SJCRH30 (cell line): Measurements from ENCODE around the gene IPPK.

DNA sequence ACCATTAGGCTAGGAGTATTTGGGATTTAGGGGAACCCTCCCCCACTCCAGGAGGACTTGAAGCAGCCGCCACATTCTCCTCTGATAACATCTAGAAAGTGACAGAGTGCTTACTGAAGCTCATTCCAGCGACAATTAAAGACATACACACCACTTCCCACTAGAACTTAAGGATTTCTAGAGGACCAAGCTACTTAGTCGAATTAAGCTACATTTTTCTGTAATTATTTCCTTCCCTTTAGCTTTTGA is 4.7 kb downstream of the ROR2 start:
- RAMPAGE, long total RNA: no peak

GRCh38 chr9:92035553-92036577 is 79.3 kb downstream of the SPTLC1 start:
- RAMPAGE, long total RNA: no peak

DNA sequence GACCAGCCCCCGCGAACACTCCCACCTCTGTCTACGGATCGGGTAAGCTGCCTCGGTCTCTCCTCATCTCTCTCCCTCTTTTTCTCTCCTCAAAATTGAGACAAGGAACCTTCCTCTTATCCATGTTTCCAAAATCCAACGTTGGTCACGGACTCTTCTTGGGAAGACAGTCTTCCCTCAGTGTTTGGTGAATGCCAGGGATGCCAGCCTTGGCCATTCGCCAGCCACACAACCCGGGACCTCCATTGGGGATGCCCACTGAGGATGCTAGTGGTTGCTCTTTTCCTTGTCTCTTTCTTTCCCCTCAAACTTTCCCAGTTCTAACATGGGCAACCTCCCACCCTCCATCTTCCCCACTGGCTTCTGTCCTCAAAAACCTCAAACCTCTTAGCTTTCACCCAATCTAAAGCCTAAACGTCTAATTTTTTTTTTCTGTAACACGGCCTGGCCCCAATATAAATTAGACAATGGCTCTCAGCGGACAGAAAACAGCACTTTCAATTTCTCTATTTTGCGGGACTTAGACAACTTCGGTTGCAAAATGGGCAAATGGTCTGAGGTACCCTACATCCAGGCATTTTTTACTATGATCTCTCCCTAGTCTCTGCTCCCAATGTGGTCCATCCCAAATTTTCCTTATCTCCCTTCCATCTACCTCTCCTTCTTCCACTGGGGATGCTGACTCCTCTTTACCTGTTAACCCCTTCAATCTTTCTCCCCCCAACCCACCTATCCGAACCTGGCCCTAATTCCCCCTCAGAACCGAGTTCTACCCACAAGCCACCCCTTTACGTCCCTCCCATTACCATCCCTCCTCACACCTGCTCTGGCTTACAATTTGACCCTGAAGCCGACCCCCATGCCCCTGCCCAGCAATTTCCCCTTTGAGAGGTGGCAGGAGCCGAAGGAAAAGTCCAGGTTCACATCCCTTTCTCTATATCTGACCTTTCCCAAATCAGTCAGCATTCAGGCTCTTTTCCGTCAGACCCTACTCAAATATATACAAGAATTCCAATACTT is 42.7 kb downstream of the SPTLC1 start:
- RAMPAGE, long total RNA: no peak

- RAMPAGE, long total RNA: no peak
These were observed 25.9 kb upstream of the SPTLC1 start for GRCh38 chr9:92141111-92141568.

DNA sequence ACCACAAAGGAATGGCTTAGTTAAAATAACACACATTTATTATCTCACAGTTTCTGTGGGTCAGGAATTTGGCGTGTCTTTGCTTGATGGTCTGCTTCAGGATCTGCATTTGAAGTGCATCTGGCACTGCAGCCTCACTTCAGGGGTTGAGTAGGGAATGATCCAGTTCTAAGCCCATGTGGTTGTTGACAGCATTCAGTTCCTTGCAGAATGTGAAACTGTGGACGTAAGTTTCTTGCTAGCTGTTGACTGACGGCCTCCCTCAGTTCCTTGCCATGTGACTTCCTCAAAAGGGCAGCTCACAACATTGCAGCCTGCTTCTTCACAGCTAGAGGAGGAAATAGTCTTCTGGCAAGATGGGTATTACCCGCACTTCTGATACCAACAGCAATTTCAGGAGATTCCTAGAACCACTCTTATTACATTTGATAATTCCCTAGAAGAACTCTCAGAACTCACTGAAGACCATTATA is 2.2 kb upstream of the OGN start:
- RAMPAGE, long total RNA: no peak

DNA sequence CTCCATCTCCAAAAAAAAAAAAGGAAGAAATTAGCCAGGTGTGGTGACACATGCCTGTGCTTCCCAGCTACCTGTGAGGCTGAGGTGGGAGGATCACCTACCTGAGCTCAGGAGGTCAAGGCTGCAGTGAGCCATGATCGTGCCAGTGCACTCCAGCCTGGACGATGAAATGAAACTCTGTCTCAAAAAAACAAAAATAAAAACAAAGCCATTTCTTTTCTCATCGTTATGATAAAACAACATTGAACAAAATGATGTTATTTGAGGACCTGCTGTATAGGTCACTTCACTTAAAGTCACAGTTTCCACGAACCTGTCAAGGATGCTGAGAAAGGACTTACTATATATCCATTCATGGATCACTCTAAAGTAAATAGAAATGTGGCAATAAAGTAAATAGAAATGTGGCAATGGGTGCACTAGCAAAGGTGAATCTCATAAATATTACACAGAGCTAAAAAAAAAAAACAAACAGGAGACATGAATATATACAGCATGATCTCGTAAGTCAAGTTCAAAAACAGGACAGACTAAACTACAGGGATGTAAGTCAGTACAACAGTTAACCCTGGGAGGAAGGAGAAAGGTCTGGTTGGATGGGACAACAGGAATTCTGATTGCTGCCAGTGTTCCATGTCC is 45.4 kb downstream of the IPPK start:
- RAMPAGE, long total RNA: no peak

DNA sequence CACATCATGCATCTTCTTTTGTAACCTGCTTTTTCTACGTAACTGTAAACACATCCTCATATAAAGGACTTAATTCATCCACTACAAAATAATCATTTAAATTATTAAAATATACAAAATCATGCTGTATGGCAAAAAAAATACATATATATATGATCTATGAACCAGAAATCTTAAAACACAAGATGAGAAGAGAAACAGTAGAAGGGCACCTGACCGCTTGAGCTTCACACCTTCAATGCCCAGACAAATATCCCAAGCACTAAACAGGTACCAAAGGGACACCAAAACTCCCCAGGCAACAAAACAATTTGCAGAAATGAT is 4.3 kb downstream of the IPPK start:
- RAMPAGE, long total RNA: no peak

DNA sequence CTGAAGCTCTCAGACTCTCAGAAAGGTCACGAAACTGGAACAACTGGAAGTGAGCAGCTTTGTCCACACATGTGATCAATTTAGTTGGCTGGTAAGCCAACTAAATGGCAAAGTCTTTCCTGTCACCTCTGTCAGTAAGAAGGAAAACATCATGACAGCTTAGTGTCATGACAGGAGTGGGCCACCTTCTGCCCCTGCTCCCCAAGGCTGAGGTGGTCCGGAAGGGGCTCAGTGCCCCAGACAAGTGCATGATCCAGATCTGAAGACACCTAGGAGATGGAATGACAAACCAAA is 4.0 kb downstream of the IPPK start:
- RAMPAGE, long total RNA: no peak

GRCh38 chr9:92669334-92670493 is at the start of gene IPPK:
IPPK (minus strand) TSS chr9:92670131.
- RAMPAGE, long total RNA: no peak

DNA sequence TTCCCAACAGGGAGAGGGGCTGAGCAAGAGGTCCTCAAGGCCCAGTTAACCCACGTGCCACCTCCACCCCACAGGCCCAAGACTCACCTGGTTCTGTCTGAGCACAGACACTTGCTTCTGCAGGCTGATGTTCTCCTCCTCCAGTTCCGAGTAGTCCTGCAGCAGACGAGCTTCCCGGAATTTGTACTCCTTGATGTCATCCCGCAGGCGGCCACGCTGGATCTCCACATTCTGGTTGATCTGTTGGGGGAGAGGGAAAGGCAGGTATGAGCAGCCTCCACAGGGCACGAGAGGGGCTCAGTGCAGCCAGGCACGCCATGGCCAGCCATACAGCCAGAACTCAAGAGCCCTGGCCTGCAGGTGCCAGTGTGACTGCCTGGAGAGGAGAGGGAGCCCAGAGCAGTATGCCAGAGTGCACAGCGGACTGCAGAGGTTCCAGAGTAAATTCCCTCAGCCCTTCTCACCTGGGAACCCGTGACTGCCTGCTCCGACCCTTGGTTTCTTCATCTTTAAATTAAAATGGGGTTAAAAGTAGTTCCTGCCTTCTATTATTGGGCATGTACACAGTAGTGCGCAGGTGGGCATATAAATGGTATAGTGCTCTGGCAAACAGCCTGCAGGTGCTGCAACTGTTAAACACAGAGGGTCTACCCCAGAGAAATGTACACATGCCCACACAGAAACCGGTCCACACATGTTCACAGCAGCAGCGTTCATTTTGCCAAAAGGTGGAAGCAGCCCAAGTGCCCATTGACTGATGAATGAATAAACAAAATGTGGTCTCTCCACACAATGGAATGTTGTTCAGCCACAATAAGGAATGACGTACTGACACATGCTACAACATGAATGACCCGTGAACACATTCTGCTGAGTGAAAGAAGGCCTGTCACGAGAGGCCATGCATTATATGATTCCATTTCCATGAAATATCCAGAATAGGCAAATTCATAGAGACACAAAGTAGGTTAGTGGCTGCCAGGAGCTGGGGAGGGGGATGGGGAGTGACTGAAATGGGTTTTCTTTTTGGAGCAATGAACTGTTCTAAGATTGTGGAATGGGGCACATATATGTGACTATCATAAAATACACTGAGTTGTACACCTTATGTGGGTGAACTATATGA is 41.7 kb downstream of the BICD2 start:
- RAMPAGE, long total RNA: no peak

GRCh38 chr9:92770028-92770415 is 5.4 kb upstream of the BICD2 start:
- RAMPAGE, long total RNA: no peak

- RAMPAGE, long total RNA: no peak
These were observed 26.9 kb downstream of the FGD3 start for GRCh38 chr9:92973961-92974855.

DNA sequence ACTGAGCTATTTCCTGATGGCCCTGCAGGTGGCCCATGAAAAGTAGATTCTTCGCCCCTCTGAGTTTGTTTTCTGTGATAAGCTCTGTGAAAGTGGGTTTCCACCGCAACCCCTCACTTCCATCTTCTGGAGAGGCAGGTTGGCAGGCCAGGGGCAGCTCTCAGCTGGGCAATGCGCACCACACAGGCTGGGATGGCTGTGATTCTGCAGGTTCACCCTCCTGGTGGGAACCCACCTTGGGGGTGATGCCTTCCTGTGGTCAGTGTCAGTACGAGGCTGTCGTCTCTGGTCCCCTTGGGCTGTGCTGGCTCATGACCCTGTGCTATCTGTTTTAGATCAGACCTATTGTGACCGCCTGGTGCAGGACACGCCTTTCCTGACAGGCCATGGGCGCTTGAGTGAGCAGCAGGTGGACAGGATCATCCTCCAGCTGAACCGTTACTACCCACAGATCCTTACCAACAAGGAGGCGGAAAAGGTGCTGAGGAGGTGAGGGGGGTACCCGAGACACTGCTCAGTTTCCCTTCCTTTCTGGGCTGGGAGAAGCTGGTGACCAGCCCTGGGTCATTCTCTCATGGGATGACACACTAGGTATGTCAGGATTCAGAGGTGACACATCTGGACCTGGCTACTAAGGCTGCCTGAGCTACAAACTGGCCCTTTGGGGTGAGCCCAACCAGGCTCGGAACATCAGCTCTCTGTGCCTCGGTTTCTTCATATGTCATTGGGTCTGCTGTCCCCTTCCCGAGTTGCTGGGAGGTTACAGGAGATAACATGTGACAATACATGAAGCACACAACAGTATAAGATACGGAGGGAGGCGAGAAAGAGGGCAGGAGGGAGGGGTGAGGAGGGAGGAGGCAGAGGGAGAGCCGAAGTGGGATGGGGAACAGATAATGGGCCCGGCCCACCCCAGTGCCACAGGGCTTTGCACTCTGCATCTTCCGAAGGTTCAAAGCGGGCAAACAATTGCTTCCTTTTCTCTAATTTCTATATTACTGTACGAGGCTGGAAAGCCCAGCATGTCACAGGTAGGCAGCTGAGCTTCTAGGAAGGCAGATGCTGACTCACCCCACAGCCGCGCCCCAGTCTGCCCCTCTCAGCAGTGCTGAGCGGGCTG is 11.7 kb downstream of the CARD19 start:
- RAMPAGE, long total RNA: no peak

DNA sequence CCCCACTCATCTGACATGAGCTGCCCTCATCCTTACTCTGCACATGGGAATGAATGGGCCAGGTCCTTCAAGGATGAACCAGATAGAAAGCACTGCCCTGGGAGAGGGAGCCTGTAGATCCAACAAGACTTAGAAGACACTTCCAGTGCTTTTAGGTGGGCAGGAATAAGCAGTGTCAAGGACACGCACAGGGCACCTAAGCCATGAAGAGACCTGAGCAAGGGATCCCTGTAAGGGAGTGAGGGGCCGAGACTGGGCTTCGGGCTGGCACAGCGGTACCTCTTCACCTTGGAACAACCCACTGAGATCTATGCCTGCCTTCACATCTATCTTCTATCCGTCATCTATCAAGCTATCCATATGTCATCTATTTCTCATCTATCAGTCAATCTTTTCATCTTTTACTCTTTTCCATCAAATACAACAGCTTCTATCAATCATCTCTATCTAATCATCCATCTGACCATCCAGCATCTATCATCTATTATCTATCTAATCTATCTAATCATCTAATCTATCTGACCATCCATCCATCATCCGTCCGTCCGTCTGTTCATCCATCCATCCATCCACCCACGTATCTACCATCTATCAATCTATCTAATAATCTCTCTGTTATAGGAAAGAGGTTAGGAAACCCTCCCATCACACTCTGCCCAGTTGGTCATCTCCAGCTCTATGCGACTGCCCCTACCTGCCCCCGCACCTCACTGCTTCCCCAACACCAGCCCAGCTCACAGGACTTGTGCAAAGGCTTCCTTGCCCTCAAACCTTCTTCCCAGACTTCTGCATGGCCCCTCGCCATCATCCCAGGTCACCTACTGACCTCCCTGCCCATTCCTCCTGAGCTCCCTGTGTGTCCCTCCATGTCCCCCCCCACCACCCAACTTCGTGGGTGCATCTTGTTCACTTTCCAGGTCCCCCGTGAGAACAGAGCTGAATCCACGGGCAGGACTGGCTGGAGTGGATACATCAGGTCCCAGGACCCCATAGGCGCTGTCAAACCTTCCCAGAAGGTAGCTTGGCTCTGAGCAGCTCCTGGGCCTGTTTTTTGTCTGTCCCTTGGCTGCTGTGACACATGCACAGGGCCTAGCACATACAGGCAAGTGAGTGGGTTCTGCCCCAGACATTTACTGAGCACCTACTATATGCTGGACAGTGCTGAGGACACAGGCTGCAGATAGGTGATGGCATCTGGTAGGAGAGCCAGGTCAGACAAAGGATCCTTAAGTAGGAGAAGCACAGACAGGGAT is 15.4 kb downstream of the NINJ1 start:
- RAMPAGE, long total RNA: no peak

- RAMPAGE, long total RNA: no peak
These were observed 13.4 kb downstream of the NINJ1 start for GRCh38 chr9:93120481-93121215.

DNA sequence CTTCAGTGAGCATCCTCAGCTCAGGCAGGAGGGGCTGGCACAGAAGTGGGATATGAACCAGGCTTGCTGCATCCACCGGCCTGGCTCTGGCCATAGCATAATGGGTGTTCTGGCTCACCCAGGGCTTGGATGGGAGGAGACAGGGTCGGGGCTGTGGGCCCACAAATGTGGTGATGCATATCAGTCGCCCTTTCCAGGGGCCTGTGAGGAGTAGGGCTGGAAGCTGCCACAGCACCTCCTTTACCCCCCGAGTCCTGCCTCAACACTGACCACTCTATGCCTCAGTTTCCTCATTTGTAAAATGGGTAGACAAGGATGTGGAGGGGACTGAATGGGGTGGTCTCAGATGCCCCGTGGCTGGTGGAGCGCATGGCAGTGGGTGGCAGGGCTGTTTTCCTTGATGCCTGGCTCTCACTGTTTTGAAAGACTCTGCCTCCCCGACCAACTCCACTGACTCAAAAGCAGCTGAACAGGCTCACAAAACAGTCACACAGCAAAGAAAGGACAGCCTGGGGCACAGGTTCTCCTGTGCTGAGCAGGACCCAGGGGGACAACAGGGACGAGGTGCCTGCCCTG is 3.6 kb downstream of the NINJ1 start:
- RAMPAGE, long total RNA: no peak

- RAMPAGE, long total RNA: no peak
These were observed 21.5 kb downstream of the WNK2 start for GRCh38 chr9:93205489-93205875.

GRCh38 chr9:93206563-93207145 is 22.7 kb downstream of the WNK2 start:
- RAMPAGE, long total RNA: no peak

DNA sequence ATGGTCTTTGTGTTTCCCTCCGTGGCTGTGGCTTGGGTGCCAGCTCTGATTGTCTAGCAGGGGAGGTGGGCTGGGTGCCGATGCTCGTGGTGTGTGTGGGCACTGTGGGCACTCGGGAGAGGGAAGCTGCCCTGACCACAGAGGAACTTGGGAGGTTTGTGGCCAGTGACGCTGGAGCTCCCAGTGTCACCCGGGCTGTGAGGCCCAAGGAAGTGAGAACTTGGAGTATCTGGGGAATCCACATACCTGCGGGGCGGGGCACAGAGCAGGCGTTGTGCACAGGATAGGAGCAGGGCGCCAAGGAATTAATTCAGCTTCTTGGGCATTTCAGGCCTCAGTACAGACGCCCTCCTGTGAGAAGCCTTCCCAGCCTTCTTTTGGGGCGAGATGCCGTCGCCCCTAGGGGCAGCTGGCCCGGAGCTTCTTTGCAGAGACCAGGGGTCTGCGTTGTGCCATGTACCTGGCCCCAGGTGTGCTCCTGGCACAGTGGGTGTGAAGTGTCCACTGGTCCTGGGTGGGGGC is 47.5 kb downstream of the WNK2 start:
- RAMPAGE, long total RNA: no peak

GRCh38 chr9:93245164-93245510 is 61.2 kb downstream of the WNK2 start:
- RAMPAGE, long total RNA: no peak